Ishikawa (cell line): ENCODE measurements around the genes CCDC28B, TMEM234 and KIAA1522.

DNA sequence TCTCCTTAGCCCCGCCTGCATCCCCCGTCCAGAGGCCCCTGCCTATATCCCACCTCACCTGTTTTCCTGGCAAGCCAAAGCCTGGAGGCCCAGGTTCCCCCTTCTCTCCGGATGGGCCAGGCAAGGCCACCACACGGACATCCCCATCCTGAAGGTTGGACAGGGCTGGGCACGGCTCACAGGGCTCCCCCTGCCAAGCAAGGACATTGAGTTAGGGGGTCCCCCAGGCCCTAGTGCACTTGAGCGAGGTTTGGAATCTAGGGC is 18.3 kb downstream of the COL16A1 start:
- RRBS = no CpG with 5 or more reads among the region's 6 CpGs

- RRBS = no CpG with 5 or more reads among the region's 9 CpGs
Observed at GRCh38 chr1:31695780-31696662, 7.8 kb downstream of the COL16A1 start.

DNA sequence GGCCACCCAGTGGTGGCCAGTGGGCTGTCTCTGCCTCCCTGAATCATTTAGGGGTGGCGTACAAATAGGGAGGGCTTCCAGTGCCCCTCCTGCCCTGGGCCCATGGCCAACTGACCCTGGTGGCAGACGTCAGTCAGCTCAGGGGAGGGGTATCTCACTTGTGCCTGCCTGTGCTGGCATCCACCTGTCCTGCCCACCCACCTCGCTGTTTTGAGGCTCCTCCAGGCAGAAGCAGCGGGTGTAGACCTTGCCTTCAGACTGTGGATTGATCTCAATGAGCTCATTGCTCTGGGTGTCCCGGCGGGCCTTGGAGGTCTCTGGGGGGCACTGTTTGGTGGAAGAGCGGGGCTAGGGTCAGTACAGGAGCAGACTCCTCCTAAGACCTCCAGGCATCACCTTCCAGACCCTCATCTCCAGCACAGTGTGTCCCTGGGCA is 7.0 kb downstream of the COL16A1 start:
- RRBS = no CpG with 5 or more reads among the region's 7 CpGs

- RRBS = no CpG with 5 or more reads among the region's 4 CpGs
Observed at GRCh38 chr1:31932230-31933107, 5.7 kb downstream of the PTP4A2 start.

DNA sequence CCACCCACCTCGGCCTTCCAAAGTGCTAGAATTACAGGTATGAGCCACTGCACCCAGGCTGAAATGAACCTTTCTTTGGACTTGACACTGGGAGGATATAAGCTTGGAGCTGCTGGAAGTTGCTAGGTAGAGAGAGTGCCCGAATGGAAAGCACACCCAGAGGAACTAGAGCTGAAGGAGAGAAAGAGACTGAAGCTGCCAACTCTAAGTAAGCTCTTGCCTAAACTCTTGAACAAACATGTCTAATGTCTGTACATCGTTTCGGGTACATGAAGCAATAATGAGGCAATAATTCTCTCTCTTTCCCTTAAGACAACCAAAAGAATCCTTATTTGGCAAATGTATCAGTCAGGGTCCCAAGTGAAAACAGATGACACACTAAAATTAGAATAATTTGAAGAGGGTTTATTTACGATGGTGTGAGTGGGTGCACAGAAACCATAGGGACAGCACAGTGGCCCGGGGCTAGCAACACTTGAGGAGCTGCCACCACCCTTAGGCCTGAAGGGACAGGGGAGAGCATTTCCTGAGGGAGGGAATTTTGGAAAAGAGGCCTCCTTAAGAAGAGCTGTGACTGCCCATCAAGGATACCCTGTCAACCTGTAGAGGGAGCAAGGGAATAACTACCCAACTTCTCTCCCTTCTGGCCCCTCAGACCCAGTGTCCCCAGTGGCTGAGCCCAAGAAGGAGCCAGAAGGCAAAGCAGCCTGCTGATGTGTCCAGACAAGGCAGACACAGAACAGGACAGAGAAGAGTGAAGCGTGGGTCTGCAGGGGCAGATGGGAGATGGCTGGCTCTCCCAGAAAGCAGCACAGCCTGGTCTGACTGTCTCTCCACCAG is 36.1 kb upstream of the KHDRBS1 start:
- RRBS = no CpG with 5 or more reads among the region's 7 CpGs

- RRBS = no CpG with 5 or more reads among the region's 9 CpGs
Observed at GRCh38 chr1:32040536-32041253, 27.0 kb downstream of the KHDRBS1 start.

DNA sequence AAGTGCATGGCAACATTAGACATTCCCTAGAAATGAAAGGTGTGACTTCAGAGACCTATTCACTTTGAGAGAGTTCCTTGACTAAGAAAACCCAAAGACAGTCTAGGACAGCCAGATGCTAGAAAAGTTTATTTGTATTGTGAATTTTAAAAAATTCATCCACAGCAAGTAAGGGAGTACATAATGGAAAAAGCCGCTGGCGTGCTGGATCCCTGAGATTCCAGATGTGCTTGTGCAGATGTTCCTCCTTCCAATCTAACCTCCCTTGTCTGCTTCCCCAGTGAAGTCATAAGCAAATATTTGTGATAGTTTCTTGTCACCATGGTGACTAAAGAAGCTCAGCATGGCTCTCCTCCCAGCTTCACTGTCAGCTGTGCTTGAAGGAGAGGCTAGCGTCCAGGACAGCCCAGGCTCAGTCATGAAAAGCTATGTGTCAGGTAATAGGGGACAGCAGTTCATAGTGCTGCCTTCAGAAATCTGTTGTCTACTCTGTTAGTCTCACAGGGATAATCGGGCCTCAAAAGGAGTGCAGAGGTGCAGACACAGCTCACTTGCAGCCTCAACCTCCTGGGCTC is 34.8 kb downstream of the KPNA6 start:
- RRBS = no CpG with 5 or more reads among the region's 4 CpGs

- RRBS = no CpG with 5 or more reads among the region's 31 CpGs
Observed at GRCh38 chr1:32200086-32200928, at the start of gene CCDC28B. CCDC28B (plus strand) TSS chr1:32200595.

- RRBS = 2% methylated on average over 11 of the region's 49 CpGs
Observed at GRCh38 chr1:32221406-32222548, at the start of gene TMEM234. TMEM234 (minus strand) TSS chr1:32222353.

- RRBS = no CpG with 5 or more reads among the region's 5 CpGs
Observed at GRCh38 chr1:32339414-32340008, 3.5 kb upstream of the MARCKSL1 start.

- RRBS = no CpG with 5 or more reads among the region's 16 CpGs
Observed at GRCh38 chr1:32386689-32387426, 7.4 kb downstream of the BSDC1 start.

DNA sequence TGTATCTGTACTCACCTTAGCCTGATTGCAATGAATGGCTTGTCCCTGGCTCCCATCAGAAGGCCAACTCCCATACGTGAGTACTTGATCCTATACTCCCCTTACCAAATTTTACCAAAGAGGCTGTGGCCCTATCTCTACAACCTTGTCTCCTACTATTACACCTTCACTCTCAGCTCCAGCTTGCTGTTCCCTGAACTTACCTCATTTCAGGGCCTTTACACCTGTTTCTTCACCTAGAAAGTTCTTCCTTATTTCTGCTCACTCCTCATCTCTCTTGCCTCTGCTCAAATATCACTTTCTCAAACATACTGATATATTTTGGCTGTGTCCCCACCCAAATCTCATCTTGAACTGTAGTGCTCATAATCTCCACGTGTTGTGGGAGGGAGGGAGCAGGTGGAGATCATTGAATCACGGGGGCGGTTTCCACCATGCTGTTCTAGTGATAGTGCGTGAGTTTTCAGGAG is 26.8 kb downstream of the ZBTB8OS start:
- RRBS = no CpG with 5 or more reads among the region's 5 CpGs

DNA sequence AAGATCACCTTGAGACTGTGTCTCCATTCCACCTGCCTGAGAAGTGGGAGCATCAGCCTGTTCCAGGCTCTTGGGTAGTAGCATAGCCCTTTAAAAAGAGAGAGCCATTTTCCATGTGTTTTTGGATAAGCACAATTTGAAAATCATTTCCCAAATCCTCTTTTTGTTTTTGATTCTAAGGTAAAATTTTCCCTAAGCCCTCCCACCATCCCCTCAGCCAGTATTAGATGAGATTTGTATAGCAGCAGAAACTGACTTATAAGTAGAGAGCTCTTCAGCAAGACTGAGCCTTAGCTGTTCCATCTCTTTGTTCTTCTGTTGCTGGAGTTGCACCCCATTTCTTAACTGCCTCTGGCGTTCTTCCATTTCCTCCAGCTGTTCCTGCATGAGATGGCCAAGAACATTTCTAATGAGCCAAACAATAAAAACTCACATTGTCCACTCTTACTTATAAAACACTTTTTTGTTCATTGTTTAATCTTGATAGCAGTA is 18.5 kb downstream of the SYNC start:
- RRBS = no CpG with 5 or more reads among the region's 1 CpG

DNA sequence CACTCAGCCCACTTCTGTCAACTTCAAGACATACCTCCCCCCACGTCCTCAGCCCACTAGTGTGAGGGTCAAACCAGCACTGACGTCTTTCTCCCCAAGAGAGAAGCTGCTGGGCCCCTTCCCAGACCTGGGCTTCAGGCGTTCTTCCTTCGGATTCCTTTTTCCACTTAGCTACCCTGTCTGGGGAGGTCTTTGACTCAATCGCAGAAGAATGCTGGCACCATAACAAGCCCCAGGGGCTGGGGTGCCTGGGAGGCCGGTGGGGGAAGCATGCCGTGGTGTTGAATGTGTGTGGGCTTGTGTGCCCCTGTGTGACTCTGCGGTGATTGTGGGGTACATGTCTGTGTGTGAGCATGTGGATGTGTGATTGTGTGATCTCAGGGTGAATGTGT is 850 bp upstream of the SYNC start:
- RRBS = no CpG with 5 or more reads among the region's 8 CpGs

- RRBS = 2% methylated on average over 58 of the region's 113 CpGs
Observed at GRCh38 chr1:32741173-32742216, at the start of gene KIAA1522. KIAA1522 (plus strand) TSS chr1:32741830.

DNA sequence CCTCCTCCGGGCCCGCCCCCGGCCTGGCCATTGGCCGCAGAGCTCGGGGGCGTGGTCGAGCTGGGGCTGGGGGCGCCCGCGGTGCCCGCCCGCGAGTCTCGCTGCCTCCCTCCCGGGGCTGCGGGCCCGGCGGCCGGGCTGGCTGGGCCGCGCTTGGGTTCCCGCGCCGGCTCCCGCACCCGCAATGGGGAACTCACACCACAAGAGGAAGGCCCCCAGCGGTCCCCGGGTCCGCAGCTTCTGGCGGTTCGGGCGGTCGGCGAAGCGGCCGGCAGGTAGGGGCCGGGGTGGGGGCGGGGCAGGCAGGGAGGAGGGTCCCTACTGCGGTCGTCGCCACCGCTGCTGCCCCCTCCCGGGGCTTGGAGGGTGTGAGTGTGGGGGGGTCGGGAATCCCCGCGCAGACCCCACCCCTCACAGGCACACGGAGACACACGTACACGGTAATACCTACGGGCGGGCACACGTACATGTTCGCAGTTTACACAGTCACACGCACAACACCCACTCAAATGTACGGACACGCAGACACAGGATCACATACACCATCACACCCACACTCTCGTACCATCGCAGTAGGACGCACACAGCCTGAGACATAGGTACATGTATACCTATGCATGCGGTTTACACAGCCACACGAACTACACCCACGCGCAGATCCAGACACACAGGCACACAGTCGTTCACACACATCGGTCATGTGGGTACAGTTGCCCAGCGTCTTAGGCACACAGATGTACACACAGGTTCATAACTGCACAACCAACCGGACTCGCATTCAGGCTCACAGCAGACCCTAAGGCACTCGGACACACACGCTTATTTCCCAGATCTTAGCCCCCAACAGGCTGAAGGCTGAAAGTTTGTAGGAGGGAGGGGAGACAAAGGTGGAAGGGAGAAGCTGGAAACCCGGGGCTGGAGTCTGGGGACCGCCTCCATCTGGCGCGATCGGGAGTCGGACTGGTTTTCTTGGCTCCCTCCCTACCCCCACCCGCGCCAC is 12.6 kb downstream of the KIAA1522 start:
- RRBS = 2% methylated on average over 32 of the region's 78 CpGs

- RRBS = no CpG with 5 or more reads among the region's 4 CpGs
Observed at GRCh38 chr1:32757047-32757844, 15.6 kb downstream of the KIAA1522 start.

DNA sequence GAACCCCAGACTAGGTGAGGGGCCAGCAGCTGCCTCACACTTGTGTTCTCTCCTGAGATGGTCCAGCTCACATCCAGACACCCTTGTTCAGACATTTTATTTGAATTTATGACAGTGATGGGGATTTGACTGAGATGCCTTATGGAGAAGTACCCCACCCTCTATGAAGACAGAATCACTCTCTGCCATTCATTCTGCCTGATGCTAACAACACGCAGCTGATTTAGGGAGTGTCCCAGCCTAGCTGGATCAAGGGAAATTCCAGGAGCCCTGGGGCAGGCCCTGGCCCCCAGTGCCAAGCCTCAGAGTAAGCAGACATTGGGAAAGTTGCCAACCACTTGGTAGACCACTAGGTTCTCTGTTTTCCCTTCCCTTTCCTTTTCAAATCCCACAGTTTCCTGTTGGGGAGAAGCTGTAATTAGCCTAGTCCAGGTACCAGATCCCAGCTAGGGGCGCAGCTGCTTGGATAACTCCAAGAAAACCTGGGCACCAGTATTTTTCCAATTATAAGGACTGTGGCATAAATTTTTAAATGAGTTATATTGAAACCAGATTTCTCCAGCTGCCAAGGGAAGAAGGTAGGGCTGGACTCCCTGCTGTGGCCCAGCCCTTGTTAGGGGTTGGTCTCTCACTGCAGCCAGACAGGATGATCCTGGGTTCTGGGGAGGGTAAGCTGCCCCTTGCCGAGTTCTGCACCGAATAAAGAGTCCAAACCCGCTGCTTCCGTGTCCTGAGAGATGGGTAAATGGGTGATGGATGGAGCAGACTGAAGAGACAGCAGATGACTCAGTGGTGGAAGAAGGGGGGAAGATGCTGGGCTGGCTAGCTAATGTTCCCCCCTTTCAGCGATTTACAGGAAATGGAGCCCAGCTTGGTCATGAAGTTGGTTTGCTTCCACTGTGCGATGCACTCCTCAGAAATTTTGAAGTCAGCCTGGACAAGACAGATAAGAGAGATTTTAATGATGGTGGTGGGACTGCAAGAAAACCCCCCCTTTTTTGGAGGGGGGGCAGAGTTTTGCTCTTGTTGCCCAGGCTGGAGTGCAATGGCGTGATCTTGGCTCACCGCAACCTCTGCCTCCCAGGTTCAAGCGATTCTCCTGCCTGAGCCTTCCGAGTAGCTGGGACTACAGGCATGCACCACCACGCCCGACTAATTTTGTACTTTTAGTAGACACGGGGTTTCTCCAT is 33.9 kb downstream of the KIAA1522 start:
- RRBS = no CpG with 5 or more reads among the region's 15 CpGs

DNA sequence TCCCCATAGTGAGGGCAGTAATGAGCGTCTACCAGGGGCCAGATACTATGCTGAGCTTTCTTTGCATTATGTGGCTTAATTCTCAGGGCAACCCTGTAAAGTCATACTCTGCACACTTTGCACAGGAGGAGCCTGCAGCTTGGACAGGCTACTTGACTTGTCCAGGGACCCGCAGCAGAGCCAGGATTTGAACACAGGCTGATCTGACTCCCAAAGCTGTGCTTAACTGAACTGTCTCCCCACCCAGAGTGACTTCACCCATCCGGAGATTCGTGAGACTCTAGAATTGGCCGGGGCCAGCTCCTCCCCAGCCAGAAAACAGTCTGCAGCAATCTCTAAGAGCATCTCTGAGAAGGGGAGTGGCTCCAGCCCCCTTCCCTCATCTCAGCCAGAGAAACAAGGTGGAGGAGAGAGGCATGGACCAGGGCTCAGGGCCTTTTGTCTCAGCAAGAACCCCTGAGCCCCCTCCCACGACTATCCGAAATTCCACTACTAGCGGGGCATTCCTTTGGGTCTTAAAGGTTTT is 837 bp upstream of the FNDC5 start:
- RRBS = no CpG with 5 or more reads among the region's 8 CpGs

DNA sequence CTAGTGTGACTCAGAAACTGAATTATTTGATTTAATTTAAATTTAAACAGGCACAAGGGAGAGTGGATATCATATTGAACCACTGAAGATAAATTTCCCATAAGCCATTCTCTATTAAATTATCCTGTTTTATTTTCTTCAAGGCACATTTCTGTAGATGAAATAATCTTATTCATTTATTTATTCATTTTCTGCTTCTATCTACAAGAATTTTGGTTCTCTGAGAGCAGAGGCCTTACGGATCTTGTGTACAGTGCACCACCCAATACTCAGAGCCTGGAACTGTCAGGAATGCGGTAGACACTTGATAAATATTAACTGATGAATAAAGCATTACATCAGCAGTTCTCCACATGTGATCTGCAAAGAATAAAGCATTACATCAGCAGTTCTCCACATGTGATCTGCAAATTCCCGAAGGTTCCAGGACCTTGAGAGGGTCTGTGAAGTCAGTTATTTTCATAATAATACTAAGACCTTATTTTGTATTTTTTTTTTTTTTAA is 11.5 kb upstream of the TMEM54 start:
- RRBS = no CpG with 5 or more reads among the region's 3 CpGs